Thyroid gland (tissue), 7 donors: ENCODE measurements around the genes MRGPRX3 and LDHC.

GRCh38 chr11:18011552-18012836, 853 bp downstream of the SERGEF start:
- PRO-cap, 2 experiments: no peak in any of the 2 experiments
- RAMPAGE, long total RNA, 5 experiments: no peak in any of the 5 experiments

GRCh38 chr11:18101227-18101581, 4.7 kb downstream of the SAAL1 start:
- PRO-cap, 2 experiments: no peak in any of the 2 experiments
- RAMPAGE, long total RNA, 5 experiments: no peak in any of the 5 experiments

DNA sequence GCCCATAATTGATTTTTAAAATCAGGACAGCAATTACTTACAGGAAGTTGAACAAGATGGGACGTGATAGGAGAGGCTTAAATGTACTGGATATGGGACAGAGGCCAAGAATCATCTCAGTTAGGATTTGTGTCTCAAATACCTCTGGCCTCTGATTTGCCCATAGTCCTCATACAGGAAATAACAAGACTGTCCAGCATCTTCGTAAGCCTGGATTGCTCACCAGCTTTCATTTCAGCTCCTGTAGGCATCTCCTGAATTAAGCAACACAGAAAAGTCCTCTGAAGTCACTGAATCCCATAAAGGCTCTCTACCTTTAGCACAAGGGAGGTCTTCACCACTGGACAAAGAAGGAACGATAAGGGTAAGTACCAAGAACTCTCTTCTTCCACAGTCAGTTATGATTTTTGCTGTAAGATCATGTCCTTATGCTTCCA, at the start of gene MRGPRX3:
Gene MRGPRX3, plus strand, starts transcription at position 196 of the 437 bp plus-strand sequence.
- PRO-cap, 2 experiments: no peak in any of the 2 experiments
- RAMPAGE, long total RNA, 5 experiments: no peak in any of the 5 experiments

GRCh38 chr11:18395036-18395410, 660 bp downstream of the LDHA start:
- PRO-cap, 2 experiments: peak in 1 of 2 experiments; most common plus-strand start chr11:18395366 (in 1); most common minus-strand start chr11:18395313 (in 1)
- RAMPAGE, long total RNA, 5 experiments: no peak in any of the 5 experiments

DNA sequence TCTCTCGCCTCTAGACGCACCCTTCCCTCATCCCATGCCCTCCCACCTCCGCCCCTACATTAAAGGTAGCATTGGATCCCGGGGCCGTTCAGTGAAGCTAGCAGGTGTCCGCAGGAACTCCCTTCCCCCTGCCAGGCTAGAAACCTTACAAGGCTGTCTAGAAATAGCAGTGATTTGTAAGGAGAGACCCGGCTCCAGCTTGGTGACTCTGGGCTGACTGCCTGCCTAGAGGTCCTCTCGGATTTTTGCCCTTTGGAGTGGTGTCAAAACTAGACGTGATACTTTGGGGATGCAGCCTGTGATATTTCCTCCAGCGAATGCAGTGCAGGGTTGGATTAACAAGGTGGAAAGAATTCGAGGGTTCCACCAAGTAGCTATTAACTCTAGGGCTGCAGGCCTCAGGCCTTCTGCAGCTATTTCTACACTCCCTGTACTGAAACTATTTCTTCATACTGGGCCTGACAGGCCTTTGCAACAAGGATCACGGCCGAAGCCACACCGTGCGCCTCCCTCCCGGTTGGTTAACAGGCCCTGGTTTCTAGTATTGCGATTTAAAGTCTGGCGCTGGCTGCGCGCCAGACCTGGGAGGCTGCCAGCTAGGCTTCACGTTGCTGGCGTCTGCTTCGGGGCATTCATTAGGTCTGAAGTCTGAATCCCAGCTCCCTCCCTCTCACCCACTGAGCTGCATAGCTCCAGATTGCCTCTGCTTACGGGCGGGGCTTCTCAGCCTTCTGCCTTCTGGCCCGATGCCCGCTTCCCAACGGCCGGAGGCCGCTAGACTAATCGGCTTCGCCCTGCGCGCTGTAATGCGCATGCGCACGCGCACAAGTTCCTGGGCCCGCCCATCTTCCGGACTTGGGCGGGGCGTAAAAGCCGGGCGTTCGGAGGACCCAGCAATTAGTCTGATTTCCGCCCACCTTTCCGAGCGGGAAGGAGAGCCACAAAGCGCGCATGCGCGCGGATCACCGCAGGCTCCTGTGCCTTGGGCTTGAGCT, 1.3 kb downstream of the LDHA start:
- PRO-cap, 2 experiments: peak in 2 of 2 experiments; most common plus-strand start position 635 of the sequence (in 2); most common minus-strand start position 643 of the sequence (in 2)
- RAMPAGE, long total RNA, 5 experiments: no peak in any of the 5 experiments

GRCh38 chr11:18412078-18412435, at the start of gene LDHC:
Gene LDHC (plus strand): TSS chr11:18412318.
- PRO-cap, 2 experiments: no peak in any of the 2 experiments
- RAMPAGE, long total RNA, 5 experiments: no peak in any of the 5 experiments

DNA sequence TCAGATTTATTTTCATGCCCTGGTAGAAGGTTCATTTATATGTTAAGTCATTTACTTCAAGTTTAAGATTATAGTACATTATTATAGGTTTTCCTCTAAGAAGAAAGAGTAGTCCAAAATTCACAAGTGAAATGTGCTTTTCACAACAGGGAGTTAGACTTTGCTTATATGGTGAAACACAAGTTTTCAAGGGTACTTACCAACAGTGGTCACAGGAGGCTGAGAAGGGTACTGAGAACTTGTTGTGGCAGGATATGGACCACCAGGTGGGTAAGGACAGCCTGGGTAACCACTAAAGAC, 24.5 kb downstream of the TSG101 start:
- PRO-cap, 2 experiments: no peak in any of the 2 experiments
- RAMPAGE, long total RNA, 5 experiments: no peak in any of the 5 experiments

DNA sequence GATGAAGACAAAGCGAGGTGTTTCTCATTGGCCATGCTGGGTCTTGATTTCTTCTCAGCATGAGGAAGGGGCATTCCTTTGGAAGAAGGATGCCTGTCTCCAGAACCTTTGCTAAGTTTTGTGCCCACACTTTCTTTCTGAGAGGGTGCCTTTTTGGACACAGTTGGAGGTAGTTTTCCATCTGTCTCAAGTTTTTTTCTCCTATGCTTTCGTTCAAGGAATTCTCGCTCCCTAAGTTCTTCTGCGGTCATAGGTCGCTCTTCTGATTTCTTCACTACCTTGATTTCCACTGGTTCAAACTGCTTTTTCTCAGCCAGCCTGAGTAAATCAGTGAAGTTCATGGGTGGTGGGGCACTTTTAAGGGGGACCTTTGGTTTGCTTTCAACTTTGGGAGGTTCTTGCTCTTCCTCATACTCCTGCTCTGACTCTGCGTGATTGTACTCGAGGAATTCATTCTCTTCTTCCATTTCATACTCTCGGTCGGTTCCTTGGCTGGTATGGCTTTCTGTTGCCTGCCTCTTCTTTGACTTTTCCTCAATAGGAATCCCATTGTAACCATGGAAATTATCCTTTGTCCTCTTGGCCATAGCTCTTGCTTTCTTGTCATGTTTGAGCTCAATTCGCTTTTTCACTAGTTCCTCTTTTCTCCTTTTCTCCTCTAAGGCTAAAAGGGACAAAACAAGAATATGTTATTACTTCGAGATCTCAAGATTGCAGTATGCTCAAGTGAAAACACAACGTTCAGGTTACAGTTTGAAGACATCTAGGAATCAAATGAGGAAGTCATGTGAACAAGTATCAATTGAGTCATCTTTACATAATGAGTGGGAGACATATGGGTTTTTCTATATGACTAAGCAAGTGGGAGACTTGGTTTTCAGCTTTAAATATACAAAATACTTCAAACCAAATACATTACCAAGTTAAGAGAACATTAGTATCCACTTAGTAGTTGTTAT, 16.1 kb downstream of the MISFA start:
- PRO-cap, 2 experiments: no peak in any of the 2 experiments
- RAMPAGE, long total RNA, 5 experiments: no peak in any of the 5 experiments

DNA sequence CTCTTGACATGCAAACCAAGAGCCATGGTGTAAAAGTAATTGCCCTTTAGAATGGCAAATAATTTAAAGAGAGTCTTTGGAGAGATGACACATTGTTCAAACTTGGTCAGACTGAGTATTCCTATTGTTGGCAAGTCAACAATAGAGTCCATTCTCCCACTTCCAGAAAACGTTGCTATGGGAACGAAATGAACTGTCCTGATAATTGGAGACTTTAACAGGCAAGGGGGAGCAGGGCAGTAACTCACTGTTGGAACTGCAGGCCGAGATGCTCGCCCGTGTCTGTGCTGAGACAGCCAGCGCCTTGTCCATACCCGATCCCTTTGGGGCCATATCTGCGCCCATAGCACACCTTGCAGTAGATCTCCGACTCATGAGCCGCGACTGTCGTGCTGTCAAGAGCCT, 13.9 kb downstream of the CSRP3 start:
- PRO-cap, 2 experiments: no peak in any of the 2 experiments
- RAMPAGE, long total RNA, 5 experiments: no peak in any of the 5 experiments

- PRO-cap, 2 experiments: peak in 2 of 2 experiments; most common plus-strand start chr11:19345240 (in 2)
- RAMPAGE, long total RNA, 5 experiments: start-site peak on the plus strand in 3 of 5 experiments, at chr11:19345215-19345276 at its widest, 78 to 305 reads per replicate
Measured at GRCh38 chr11:19344781-19345498, 104.2 kb upstream of the E2F8 start.

GRCh38 chr11:19442039-19442857, 201.5 kb upstream of the E2F8 start:
- PRO-cap, 2 experiments: peak in 1 of 2 experiments; most common plus-strand start chr11:19442574 (in 1); most common minus-strand start chr11:19442403 (in 1)
- RAMPAGE, long total RNA, 5 experiments: no peak in any of the 5 experiments

DNA sequence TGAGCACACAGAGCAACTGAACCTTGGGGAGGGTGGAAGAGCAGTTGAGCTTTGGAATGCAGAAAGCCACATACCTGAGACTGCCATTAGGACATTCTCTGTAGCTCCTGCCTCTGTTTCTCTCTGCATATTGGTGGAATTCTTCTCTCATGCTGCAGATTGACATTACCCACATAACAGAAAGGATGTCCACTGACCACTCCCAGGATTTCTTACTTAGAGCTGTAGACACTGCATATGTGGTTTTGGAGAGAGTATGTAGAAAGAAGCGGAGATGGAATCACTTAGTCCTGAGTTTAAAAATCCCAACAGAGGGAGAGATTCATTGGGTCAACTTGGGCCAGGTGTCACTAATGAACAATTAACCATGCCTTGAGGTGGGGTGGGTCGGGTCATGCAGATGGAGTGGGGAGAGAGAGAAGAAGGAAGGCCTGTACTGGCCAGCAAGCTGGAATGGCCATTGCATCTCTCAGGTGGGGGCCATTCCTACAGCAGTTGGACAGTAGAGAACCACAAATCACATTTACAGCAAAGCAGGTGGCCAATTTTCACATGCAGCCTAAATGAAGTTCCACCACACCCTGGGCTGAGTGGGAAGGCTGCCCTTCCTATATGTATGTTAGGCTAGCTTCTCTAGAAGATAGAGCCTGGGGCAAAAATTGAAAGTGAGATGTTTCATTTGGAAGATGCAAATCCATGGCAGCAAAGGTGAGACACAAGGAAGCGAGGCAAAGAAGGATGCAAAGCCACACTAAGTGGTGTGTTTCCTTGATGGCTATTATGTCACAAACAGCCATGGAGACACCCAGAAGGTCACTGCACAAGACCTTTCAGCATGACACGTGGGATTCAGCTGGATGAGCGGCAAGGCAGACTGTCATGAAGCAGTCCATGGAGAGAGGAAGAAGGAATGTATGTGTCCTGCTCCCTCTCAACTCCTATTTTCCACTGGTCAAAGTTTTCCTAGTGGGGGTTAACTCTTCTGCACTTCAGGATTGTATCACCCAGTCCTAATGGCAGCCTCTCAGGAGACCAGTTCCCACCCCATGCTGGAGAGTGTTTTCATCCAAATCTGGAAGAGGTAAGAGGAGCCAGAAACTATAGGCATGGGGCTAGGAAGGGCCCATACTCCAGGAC, 207.1 kb upstream of the NAV2 start:
- PRO-cap, 2 experiments: no peak in any of the 2 experiments
- RAMPAGE, long total RNA, 5 experiments: no peak in any of the 5 experiments

DNA sequence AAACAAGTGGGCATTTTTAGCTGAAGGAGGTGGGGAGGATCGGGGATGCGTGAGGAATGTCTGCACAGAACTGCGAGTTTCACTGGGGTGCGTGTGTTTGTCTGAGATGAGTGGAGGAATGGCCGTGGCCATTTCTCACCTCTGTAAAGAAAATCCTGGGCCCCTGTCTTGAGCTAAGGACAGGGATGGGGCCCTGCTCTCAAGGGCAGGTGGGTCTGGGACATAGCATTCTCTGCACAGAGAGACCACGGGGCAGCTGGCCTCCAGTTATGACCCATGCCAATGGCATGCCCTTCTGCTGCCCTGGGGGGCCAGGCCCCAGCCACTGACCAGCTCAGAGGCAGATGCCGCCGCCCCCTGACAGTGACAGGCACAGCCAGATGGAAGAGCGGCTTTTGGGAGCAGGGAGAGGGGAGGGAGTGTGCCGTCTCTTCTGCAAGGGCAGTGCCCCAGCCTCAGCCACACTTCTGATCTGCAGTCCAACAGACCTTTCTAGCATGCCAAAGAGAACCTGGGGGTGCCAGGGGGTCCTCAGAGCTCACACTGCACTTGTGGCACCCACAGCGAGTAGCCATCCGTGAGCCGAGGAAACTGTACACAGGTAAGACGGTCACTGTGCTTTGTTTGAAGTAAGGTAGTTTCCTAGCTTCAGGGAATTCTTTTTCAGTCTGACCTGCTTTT, 114.8 kb upstream of the NAV2 start:
- PRO-cap, 2 experiments: no peak in any of the 2 experiments
- RAMPAGE, long total RNA, 5 experiments: no peak in any of the 5 experiments

GRCh38 chr11:19633172-19633751, 79.4 kb upstream of the NAV2 start:
- PRO-cap, 2 experiments: peak in 2 of 2 experiments; most common plus-strand start chr11:19633426 (in 1); most common minus-strand start chr11:19633400 (in 1)
- RAMPAGE, long total RNA, 5 experiments: no peak in any of the 5 experiments

- PRO-cap, 2 experiments: peak in 1 of 2 experiments; most common plus-strand start chr11:19672792 (in 1)
- RAMPAGE, long total RNA, 5 experiments: no peak in any of the 5 experiments
Measured at GRCh38 chr11:19672546-19672962, 40.1 kb upstream of the NAV2 start.

DNA sequence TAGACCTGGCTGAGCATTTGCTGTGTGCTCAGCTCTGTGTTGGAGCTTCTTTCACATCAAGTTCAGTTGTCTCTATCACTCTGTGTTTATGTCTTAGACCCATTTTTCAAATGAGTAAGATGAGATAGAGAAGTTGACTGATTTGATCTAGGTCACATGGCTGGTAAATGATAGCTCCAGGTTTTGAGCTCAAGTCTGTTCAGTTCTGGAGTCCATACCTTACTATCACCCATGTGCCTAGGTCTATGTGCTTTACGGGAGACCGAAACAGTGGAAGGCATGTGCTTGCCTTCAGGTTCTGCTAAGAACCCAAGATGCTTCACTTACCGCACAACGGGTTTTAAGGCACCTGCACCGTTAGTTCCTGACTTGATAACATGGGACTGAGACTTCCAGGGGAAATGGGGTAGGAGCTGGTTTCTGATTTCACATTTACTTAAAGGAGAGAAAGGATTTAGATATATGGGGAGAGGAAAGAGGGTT, 20.6 kb downstream of the NAV2 start:
- PRO-cap, 2 experiments: no peak in any of the 2 experiments
- RAMPAGE, long total RNA, 5 experiments: no peak in any of the 5 experiments

- PRO-cap, 2 experiments: peak in 1 of 2 experiments; most common plus-strand start chr11:19740416 (in 1); most common minus-strand start chr11:19740149 (in 1)
- RAMPAGE, long total RNA, 5 experiments: no peak in any of the 5 experiments
Measured at GRCh38 chr11:19739653-19740437, 27.2 kb downstream of the NAV2 start.

DNA sequence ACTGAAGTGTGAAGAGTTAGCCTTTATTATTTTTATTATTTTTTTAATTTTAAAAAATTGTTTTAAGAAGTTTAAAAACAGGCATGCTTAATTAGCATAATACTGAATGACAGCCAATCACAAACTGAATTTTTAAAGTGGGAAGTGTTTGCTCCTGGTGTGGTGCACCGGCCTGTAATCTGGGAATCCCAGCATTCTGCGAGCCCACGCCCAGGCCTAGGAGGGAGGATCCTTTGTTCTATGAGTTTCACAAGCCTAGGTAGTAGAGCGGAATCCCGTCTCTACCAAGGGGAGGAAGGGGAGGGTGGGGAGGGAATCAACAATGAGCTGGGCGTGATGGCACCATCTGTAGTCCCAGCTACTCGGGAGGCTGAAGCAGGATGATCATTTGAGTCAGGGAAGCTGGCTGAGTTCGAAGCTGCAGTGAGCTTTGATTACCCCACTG, 115.1 kb downstream of the NAV2 start:
- PRO-cap, 2 experiments: no peak in any of the 2 experiments
- RAMPAGE, long total RNA, 5 experiments: no peak in any of the 5 experiments

GRCh38 chr11:20024034-20024929, 136.0 kb downstream of the DBX1 start:
- PRO-cap, 2 experiments: peak in 1 of 2 experiments; most common plus-strand start chr11:20024293 (in 1); most common minus-strand start chr11:20024226 (in 1)
- RAMPAGE, long total RNA, 5 experiments: no peak in any of the 5 experiments

GRCh38 chr11:20041379-20041854, 118.9 kb downstream of the DBX1 start:
- PRO-cap, 2 experiments: no peak in any of the 2 experiments
- RAMPAGE, long total RNA, 5 experiments: no peak in any of the 5 experiments